Frontal cortex (tissue), 2 donors: Measurements from ENCODE around the genes DRD1, HRH2, NOP16 and FGFR4.

- RAMPAGE, long total RNA: no peak
Measured at GRCh38 chr5:173969145-173969884, 19.7 kb upstream of the C5orf47 start.

- RAMPAGE, long total RNA: no peak
Measured at GRCh38 chr5:174172035-174172709, 126.7 kb downstream of the NSG2 start.

- RAMPAGE, long total RNA: no peak
Measured at GRCh38 chr5:174723436-174724062, 833 bp upstream of the MSX2 start.

DNA sequence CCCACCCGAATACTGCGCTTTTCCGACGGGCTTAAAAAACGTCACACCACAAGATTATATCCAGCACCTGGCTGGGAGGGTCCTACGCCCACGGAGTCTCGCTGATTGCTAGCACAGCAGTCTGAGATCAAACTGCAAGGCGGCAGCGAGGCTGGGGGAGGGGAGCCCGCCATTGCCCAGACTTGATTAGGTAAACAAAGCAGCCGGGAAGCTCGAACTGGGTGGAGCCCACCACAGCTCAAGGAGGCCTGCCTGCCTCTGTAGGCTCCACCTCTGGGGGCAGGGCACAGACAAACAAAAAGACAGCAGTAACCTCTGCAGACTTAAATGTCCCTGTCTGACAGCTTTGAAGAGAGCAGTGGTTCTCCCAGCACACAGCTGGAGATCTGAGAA is 45.9 kb downstream of the DRD1 start:
- RAMPAGE, long total RNA: no peak

- RAMPAGE, long total RNA: no peak
Measured at GRCh38 chr5:175443845-175444472, at the start of gene DRD1. DRD1 (minus strand) TSS chr5:175444182.

GRCh38 chr5:175603992-175604508 is 53.8 kb upstream of the HRH2 start:
- RAMPAGE, long total RNA: no peak

DNA sequence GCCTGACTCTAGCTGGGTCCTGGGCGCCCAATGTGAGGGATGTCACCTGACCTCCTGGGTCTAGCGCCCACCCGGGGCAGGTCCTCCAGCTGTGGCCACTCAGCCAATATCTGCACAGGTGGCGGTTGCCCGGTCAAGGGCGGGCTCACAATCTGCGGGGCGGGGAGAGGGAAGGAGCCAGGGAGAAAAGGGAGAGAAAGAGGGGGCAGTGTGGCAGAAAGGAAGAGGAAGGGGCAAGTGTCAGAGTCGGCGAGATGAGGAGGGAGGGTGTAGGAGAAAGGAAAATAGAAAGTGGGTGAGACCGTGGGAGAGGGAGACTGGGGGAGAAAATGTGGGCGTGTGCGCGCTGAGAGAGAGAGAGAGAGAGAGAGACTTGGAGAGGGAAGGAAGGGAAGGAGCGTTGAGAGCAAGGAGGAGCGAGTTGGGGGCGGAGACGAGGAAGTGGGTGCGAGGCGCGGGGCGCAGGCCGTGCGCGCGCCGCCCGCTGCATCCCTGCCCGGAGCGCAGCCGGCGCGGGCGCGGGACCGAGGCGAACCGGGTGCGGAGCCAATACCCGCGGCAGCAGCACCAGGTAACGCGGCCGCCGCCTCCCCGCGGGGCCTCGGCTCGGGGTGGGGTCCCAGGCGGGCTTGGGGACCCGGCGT is at the start of gene HRH2:
Gene HRH2, plus strand, starts transcription at position 487 of the 644 bp plus-strand sequence.
- RAMPAGE, long total RNA: no peak

DNA sequence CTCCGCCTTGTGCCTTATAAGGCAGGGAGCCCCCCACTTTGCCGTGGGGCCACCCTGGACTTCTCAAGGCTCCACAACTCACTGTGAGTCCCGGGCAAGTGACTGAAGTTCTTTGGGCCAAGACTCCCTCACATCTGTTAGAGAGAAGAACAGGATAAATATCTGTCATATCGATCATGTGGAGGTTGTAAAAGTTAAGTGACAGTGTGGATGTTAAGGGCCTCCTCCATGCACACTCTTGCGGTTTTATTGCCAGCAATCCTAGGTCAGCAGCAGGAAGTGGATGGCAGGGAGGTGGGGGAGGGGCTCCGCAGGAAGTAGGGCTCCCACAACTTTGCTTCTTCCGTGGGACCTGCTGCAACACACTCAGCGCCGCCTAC is 38.5 kb downstream of the HRH2 start:
- RAMPAGE, long total RNA: no peak

DNA sequence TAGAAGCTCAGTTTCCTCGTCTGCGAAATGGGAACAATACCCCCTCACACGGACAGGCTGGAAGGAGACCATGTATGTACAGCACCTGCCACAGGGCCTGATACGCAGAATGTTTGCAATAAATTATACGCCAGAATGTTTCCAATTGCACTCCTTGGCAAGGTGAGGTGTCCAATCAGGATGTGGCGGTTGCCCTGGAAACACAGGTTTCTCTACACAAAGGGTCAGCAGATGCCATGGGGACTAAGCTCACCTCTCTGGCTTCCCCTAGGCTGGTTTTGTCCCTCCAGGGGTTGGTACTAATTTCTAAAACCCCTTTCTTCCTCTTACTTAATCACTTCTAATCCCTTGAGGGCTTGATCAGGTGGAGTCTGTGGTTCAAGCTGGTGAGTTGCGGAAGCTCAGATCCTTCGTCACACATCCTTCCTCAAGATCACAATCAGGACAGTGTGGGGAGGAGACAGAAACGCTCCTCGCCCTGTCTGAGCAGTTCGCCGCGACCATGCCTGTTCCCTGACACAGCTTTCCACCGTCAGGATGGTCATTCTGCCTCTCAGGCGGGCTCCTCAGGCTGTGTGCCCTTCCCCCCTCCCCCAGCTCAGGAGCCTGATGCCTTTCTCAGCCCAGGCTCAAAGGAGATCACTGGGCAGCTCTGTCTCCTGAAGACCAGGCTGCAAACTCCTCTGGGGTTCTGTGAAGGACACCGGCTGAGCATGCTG is 24.2 kb downstream of the CPLX2 start:
- RAMPAGE, long total RNA: no peak

DNA sequence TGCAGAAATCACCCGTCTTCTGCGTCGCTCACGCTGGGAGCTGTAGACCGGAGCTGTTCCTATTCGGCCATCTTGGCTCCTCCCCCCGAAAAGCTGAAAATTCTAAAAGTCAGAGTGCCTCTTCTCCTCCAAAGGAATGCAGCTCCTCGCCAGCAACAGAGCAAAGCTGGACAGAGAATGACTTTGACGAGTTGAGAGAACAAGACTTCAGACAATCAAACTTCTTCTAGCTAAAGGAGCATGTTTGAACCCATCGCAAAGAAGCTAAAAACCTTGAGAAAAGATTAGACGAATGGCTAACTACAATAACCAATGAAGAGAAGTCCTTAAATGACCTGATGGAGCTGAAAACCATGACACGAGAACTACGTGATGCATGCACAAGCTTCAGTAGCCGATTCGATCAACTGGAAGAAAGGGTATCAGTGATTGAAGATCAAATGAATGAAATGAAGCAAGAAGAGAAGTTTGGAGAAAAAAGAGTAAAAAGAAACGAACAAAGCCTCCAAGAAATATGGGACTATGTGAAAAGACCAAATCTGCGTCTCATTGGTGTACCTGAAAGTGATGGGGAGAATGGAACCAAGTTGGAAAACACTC is 44.4 kb downstream of the SIMC1 start:
- RAMPAGE, long total RNA: no peak

- RAMPAGE, long total RNA: no peak
Measured at GRCh38 chr5:176324323-176324729, 37.2 kb downstream of the KIAA1191 start.

GRCh38 chr5:176387807-176388892 is at the start of gene NOP16:
NOP16 (minus strand) TSS chr5:176388598.
- RAMPAGE, long total RNA: start-site peak on the minus strand at chr5:176388565-176388621, 804 and 18 reads in 2 replicates; start-site peak on the plus strand at chr5:176388746-176388784, 444 and 344 reads in 2 replicates

DNA sequence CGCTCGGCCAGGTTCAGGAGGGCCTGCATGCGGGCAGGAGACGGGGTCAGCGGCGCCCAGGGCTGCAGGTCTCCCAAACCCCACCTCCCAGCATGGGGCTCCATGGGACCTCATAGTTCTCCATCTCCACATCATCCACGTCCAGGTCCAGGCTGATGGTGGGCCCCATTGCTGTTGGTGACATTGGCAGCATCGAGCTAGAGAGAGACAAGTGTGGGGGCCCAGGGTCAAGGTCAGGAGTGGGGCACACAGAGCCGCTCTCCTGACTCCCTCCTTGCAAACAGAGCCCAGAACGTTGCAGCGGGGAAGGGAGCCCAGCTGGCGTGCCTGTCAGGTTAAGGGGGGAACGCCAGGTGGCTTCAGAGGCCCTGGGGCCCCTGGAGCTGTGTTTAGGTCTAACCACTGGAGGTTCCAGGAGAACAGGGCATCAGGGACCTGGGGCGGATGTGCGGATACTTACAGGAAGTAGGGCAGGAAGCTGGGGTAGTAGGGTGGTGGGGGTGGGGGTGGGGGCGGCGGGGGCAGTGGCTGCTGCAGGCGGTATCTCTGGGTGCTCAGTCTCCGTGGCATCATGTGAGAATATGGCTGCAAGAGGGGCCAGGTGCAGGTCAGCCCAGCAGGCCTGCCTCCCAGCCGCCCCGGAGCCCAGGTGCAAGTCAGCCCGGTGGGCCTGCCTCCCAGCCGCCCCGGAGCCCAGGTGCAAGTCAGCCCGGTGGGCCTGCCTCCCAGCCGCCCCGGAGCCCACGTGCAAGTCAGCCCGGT is 7.4 kb downstream of the RNF44 start:
- RAMPAGE, long total RNA: no peak

- RAMPAGE, long total RNA: no peak
Measured at GRCh38 chr5:176531206-176531848, 5.9 kb downstream of the RNF44 start.

DNA sequence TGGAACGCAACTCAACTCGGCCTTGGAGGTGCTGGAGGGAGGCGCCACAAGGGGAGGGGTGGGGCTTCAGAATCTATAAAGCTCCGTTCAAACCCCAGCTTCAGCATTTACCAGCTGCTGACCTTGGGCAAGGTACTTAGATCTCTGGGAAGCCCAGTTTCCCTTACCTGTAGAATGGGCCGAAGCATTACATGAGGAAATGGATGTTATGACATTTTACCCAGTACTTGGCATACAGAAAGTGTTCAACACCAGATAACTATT is 1.4 kb downstream of the SNCB start:
- RAMPAGE, long total RNA: no peak

- RAMPAGE, long total RNA: no peak
Measured at GRCh38 chr5:176676021-176676742, 28.9 kb downstream of the TSPAN17 start.

- RAMPAGE, long total RNA: no peak
Measured at GRCh38 chr5:176695104-176695451, 47.8 kb downstream of the TSPAN17 start.

GRCh38 chr5:177065532-177065840 is 21.2 kb upstream of the FGFR4 start:
- RAMPAGE, long total RNA: no peak

DNA sequence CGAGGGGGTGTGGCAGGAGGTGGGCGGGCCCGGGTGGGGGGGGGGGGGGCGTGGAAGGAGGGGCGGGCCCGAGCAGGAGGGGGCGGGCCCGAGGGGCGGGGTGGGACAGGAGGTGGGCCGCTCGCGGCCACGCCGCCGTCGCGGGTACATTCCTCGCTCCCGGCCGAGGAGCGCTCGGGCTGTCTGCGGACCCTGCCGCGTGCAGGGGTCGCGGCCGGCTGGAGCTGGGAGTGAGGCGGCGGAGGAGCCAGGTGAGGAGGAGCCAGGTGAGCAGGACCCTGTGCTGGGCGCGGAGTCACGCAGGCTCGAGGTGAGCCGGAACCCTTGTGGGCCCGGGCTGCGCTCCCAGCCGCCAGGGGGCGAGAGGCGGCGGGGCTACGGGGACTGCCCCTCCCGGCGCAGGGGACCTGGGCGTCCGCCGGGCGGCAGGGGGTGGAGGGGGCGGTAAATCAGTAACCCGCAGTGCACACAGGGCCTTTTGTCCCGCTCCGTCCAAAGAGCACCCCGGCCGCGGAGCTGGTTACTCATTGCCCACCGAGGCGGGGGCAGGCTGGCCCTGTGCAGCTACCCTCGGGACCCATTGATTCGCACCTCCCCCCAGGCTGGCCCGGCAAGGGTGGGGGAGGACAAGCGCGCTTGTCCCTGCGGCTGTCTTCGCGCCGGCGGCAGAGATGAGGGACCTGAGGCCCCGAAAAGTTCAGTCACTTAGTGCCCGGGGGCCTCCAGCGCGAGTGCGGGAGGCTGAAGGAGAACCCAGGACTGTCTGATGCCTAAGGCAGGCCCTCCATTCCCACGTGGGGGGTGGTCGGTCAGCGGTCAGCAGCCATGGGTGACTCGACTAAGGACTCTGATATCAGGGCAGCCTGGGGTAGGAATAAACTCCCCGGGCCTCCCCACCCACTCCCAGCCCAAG is at the start of gene FGFR4:
Gene FGFR4, plus strand, starts transcription at position 148 of the 913 bp plus-strand sequence.
- RAMPAGE, long total RNA: no peak

DNA sequence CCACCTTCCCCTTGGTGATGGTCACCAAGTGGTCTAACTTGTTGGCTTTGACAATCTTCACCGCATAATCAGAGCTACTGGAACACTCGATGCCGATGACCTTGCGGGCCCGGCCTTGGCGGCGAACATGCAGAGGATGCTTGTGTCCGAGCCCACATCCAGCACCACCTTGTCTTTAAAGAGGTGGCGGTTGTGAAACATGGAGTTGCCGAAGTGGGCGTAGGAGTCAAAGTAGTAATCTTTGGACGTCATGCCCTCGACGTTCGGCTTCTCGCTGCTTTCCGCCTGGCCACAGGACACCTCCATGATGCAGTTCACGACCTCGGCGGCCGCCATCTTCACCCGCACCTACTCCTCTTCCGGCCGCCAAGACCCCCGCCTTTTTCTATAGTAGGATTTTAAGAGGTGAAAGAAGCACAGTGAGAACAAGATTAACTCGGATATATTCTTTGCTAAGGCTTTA is 37.2 kb downstream of the RAB24 start:
- RAMPAGE, long total RNA: no peak